Daoy (cell line): Measurements from ENCODE around the gene SYDE2.

DNA sequence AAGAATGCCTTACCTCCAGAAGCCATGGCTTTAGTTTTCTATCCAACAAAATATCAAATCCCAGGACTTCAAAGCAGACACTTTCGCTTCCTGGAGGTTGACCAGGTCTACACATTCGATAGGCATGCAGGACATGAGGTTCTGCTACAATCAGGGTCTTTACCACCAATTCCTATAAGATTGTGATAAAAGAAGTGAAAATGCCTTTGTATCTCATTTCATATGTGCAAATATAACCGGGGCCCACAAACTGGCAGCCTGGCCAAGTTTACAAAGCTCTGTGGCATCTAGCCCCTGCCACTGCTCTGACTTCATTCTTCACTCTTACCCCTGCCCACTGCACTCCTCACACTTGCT, 65.4 kb downstream of the TTLL7 start:
- RAMPAGE, long total RNA = no peak

GRCh38 chr1:84271415-84272048, 30.0 kb upstream of the SAMD13 start:
- RAMPAGE, long total RNA = no peak

DNA sequence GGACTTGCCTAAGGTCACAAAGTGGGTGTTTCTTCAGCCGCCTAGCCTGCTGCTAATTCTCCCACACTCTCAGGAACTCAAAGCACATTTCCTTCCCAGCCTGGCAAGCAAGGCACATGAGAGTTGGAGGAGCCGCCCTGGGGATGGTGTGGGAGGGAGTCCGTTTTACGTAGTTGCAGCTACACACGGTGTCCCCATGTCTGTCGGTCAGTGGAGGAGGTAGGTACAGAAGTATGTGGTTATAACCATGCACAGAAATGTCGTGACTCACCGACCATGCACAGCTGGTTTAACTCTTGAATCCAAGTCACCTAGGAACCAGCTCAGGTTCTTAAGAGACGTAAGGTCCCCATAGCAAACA, 46.7 kb downstream of the SAMD13 start:
- RAMPAGE, long total RNA = no peak

DNA sequence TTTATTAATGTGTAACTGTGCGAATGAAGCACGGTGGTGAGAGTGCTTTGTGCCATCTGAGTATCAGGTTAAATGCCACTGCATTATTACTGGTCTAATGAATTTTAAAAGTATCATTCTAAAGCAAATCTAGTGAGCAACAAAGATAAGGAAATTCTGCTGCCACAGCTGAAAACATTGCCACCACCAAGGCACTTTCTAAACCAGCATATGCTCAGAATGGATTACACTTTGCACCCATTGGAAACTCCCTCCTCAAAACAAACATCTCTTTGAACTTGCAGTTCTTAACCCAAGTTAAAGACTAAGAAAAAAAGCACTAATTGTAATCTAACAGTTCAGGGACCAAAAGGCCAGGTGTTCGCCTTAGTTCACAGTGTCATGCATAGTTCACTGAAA, 30.1 kb upstream of the SSX2IP start:
- RAMPAGE, long total RNA = no peak

DNA sequence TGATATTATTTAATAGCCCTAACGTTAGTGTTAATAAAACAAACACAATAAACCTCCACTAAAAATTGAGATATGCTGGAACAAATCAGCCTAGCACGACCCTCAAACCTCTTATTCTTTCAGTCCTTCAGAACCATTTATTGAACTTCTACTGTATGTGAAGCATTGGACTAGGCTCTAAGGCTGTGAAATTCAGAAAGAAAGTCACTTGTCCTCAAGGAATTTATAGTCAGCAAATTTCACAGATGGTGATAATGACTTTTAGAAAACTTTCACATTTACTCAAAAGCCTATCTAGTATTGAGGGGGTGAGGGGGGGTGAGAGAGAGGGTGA, 66.1 kb upstream of the SSX2IP start:
- RAMPAGE, long total RNA = no peak

DNA sequence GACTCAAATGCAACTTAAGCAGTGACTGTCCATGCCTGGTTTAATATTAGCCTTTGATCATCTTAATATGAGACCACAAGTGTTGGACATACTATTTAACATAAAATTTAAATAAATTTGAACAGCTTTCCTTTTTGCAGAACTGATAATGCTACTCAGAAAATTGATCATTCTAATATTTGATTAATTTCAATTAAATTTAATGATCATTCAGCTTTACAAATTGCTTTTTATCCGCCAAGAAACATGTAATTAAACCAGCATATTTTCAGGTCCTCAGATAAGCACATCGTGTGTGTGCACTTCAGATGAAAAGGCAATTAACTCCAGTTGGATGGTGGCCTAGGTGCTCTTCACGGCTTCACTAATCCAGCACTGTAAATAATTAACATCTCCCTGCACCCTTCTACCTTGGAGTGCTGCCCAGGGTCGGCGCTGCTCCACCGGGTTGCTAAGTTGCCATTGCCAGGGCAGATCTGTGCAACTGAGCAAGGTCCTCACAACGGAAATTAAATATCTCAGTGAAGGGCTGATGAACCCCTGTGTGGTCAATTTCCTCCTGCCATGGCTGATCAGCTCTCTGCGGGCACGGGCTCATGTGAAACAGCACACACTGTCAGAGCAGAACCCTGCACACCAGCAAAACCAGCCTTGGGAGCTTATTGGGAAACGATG, 63.3 kb downstream of the SYDE2 start:
- RAMPAGE, long total RNA = no peak

- RAMPAGE, long total RNA = no peak
These were observed at the start of gene SYDE2 for GRCh38 chr1:85200490-85201539. SYDE2 (minus strand) TSS chr1:85201016.

DNA sequence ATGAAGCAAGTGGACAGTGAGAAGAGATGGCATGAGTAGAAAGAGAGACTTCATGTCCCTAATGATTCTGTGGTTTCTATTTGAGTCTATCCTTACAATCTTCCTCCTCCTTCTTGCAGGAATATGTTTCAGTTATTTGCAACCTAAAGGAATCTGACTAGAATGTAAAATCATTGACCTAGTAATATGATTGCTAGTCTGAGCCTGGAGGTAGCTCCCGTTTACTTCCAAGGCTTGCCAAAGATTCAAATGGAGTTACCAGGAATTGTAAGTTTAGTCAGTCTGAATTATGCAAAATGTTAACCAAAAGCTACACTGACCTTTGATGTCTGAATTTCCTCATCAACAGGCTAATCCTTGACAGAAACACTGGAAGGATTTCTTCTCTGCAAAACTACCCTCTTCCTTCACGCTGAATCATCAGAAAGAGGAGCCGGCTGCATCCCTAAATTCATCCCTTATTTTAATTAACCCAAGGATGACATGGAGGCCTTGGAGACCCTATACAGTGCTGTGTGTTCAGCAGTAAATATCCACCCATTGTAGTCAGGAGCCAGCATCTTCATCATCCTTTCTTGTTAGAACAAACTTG, 17.4 kb downstream of the DDAH1 start:
- RAMPAGE, long total RNA = no peak

DNA sequence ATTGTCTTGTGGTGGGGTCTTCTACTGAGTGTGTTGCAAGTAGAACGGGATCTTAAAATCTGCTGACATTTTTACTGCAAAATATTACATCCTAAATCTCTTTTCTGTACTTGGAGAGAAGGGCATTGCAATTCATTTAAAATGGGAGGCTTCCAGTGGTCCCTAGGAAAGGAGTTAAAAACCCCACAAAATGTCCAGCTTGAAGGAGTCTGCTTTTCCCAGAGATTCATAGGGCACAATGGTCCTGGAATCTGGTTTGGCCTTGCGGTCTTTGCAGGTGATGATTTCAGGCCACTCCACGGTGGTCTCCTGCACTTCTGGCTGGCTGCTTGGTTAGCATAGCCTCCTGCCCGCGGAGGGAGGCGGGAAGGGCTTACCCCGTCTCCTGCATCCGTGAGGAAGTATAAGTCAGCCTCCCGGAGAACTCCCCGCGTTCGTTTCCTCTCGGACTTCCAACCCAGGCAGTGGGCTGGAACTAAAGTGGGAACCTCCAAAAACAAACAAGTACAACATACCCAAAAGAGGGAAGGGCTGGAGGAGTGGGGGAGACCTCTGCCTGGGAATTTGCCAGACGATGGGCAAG, 1.1 kb upstream of the CCN1 start:
- RAMPAGE, long total RNA = no peak

DNA sequence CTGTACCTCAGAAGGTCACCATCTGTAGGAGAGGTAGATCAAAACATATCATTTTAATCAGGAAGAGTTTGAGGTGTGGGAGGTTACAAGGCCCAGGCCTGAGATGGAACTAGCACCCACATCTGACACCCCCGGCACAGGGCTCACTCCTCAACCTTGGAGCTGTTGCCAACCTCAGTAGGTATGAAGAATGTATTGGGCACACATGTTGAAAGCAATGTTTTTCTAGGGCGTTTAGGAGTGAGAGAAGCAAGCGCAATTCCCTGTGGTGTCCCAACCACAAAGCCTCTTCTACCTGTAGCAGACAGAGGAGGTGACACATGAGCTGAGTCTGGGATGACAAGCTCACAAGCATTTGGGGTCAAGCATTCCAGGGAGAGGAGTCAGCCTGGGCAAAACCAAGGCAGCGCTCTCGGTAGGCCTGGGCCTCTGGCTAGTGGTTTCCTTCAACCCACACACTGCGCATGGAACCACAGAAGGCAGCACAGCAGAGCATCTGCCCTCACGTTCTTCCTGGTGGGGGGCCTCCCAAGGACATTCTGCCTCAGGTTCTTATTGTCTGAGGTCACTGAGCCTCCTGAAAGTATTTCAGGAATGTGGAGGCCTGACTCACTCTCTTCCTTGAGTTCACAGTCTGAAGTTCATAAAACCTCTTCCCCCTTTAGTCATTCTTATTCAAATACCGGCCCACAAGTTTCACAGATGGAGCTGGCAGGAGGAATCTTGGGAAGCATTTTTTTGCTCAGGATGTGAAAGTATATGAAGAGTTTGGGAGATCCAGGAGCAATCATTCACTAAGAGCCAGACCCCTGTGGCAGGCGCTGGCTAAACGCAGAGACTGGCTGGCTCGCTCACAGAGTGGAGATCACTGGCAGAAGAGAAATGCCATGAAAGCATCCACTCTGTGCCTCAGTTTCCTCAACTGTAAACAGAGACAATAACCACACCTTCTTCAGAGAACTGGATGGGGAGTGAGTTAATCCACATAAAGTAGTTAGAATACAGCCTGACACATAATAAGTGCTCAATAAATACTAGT, 26.7 kb downstream of the CCN1 start:
- RAMPAGE, long total RNA = no peak

- RAMPAGE, long total RNA = no peak
These were observed 48.3 kb downstream of the CCN1 start for GRCh38 chr1:85628632-85629542.

- RAMPAGE, long total RNA = no peak
These were observed 56.8 kb downstream of the ODF2L start for GRCh38 chr1:86339274-86339791.

GRCh38 chr1:86486885-86487715, 18.4 kb downstream of the CLCA1 start:
- RAMPAGE, long total RNA = no peak

DNA sequence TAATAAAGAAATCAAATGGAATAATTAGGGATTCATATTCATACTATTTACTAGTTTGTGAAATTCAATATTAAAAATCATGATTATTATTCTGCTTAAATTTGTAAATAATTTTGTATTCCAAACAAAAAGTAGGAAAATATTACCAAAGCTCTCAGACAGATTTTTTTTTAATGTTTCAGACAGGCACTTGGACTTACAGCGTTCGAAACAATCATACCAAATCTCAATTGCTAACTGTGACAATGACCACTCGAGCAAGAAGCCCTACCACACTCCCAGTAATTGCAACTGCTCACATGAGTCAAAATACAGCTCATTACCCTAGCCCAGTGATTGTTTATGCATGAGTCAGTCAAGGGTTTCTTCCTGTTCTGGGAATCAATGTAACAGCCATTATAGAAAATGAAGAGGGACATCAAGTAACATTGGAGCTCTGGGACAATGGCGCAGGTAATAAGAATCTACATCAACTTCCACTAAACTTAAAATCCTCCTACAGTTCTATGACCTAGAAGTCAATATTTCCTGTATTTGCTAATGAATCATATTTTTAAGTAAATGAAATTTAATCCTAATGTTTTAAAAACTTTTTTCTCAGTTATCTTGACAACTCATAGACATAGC, 56.1 kb upstream of the SH3GLB1 start:
- RAMPAGE, long total RNA = no peak

GRCh38 chr1:87129449-87130302, 199.0 kb upstream of the LMO4 start:
- RAMPAGE, long total RNA = no peak

DNA sequence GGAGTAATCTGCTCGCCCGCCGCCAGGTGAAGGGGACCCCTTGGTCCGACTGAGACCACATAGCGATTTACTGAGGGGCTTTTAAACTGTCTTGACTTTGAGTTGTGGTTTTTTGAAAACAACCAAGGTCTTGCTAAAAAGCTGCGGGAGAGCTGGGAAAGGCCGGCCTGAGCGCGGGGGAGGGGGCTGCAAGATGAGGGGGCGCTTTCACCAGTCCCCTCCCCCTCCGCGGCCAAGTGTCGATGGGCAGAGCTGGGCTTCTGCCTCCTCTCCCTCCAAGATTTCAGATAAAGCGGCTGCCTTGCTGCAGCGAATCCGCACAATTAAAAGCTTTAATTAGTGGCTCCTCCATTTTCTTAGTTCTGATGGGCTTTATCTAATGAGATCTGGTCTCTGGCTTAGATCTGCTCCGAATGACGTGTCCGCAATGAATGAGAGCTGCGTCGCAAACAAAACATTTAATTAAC, 5.9 kb downstream of the LMO4 start:
- RAMPAGE, long total RNA = no peak

GRCh38 chr1:87335777-87336172, 7.1 kb downstream of the LMO4 start:
- RAMPAGE, long total RNA = no peak

GRCh38 chr1:87805565-87806489, 477.1 kb downstream of the LMO4 start:
- RAMPAGE, long total RNA = no peak

DNA sequence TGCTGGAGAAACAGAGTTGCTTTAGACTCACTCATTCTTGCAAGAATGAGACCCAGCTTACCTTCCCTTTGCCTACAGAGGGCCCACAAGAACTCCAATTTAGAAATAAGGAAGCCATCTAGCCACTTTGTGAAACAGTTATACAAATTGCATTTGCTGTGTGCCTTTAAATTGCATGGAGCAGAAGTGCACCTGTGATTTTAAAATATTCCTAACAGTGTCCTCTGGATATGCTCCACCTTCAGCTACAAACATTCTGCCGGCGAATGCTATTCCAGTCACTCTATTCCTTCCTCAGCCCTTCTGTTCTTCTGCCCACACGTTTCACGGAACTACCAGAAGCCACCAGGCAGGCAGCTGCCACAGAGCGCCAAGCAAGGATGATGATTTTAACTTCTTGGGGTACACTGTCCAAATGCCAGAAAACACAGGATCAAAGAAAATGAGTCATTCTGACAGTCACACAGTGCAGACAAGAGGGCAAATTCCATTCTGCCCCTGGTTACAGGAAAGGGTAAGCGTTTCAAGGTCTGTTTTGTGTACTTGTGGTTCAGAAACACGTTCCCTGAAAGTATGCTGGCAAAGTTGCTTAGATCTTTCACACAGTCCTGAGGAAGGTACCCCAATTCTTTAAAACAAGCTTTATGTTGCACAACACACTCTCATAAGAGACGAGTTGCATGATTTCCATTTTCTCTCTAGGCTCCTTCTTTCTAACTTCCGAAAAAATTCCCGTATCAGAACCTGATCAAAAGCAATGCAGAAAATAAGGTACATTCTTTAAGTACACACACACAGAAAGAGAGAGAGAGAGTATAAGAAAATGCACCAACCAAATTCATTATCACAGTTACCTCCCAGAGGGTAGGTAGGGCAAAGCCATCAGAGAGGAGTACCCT, 508.4 kb upstream of the PKN2 start:
- RAMPAGE, long total RNA = no peak

DNA sequence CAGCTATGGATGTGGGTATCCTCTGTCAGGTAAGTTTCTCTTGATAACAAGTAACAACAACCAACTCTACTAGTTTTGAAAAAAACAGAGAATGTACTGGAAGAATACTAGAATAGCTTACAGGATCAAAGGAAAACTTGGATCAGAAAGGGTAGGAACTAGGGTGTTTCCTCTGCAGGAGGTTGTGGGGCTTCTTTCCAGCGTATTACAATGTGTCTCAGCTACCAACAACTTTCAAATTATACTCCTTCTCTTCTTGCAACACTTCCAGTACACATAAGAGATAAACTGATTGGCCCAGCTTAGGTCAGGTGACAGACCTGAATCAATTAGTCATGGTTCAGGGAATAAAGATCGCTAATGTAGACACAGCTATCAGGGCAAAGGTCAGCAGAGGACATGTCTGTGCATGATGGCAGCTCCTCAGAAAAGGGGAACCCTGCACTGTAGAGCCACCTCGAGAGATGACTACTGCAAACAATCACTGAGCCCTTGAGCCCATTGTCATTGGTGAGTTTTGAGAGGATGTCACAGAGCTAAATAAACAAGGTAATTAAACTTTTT, 36.9 kb upstream of the PKN2 start:
- RAMPAGE, long total RNA = no peak